ReNcell CX (cell line): ENCODE data around the gene LRP3.

GRCh38 chr19:23274296-23274453 lies 24.0 kb upstream of the ZNF724 start:
- PRO-cap, result bidirectional peak, plus-strand start at chr19:23274379, minus-strand start at chr19:23274213

DNA sequence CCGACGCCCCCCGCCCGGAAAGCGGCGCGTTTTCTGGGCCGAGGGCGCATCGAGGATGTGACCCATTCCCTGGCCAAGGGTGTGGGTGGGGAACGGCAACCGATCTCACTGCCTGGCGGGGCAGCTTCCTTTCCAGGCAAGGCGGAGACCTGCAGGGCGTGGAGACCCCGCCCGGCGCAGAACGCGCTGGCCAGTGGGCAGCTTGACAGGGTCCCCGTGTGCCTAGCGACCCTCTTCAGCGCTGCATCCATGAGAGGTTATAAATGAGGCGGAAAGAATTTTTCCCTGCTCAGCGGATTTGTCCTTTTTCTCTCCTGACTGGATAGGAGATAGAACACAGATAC lies 76.0 kb upstream of the ZNF91 start:
- PRO-cap, result no peak

- PRO-cap, result no peak
Observed at GRCh38 chr19:23763866-23764046, 952 bp downstream of the RPSA2 start.

- PRO-cap, result no peak
Observed at GRCh38 chr19:23967729-23967928, 52.9 kb downstream of the ZNF726 start.

GRCh38 chr19:24019319-24019771 lies 67.6 kb upstream of the ZNF254 start:
- PRO-cap, result no peak

- PRO-cap, result no peak
Observed at GRCh38 chr19:27772463-27773110, 1440.4 kb downstream of the UQCRFS1 start.

DNA sequence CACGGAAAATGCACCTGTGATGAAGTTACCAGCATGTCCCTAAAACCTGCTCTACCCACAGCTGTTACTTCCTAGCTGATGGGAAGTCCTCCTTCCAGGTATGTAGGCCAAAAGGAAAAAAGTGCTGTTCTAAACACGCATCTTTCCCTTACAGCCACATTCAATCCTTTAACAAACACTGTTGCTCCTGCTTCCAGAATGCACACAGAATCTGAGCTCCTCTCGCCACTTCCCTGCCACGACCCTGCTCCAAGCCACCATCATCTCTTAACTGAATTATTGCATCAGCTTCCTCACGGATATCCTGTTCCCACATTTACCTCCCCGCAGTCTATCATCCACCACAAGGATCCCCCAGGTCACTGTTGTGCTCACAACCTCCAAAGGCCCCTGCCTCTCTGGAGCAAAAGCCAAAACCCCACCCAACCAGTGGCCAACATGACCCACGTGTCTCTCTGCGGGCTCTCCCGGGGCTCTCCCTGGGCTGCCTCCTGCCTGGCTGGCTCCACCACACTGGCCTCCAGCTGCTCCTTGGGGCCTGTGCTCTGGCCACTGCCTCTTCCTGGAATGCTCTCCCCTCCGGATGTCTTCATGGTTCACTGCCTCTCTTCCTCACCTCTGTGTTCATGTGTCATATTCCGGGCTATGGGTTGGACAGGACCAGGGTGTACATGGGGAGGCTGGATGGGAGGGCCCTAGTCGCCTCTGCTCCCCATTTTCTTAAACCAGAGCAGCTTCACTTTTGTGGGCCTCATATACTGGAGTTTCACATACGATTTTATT lies 809.3 kb downstream of the UQCRFS1 start:
- PRO-cap, result no peak

DNA sequence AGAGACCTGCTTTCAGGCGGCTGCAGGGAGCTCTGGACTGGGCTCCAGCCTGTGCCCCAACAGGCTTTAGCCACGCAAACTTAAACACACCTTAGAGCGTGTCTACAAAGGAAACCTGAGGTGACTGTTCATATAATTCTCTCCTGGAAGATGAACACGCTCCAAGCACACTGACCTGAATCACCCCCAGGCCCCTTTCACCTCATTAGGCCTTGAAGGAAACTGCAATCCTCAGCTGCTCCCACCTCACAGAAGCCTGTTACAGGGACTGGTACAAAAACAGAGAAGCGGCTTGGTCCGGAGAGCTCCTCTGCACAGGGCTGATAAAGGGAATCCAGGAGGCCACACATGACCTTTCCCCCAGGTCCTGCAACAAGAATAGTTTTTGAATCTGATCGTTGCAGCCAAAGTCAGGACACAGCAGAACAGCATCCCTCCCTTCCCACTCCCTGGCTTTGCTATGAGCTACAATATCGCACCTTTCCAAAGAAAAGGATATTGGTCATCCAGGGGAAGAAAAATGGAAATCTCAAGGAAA lies 666.8 kb downstream of the UQCRFS1 start:
- PRO-cap, result no peak

DNA sequence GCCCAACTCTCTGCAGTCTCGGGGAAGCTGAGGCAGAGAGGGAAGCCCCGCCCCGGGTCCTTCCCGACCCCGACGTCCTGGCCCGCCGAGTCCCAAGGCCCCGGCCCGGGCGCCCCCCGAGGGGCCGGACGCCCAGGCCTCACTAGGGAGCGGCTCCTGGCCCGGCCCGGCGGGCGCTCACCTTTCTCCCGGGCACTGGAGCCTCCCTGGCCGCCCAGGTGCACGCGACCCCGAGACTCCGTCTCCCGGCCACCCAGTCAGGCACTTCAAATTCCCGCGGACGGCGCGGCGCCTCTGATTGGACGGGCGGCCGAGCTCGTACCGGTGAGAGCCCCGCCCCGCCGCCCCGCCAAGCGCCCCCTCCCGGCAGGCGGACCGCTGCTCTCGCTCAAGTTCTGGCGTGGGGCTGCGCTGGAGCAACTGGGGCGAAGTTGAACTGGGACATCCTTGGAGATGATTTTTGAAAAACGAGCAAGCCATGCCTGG lies 485.5 kb downstream of the UQCRFS1 start:
- PRO-cap, result no peak

DNA sequence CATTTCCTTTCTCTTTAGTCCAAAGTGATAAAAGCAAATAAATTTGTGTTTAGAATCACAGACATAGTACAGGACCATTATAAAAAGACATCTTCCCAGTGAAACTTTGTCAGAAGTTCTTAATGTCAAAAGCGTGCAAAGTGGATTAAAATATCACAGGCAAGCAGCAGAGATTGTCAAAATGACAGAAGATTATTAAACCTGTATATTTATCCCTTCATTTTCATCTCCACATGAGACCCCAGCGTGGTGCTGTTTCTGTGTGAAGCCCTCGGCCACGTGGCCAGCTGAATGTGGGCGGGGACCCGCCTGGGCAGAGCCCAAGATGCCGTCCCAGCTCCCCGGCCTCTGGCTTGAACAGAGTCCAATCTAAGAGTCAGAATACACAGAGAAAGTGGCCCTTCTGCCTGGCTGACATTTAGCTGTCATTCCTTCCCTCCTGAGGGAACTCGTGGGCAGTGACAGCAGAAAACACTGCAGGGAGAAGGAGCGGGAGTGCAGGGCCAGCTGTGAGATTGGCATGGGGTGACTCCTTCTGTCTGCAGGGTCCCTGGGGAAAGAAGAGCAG lies 34.9 kb upstream of the UQCRFS1 start:
- PRO-cap, result no peak

DNA sequence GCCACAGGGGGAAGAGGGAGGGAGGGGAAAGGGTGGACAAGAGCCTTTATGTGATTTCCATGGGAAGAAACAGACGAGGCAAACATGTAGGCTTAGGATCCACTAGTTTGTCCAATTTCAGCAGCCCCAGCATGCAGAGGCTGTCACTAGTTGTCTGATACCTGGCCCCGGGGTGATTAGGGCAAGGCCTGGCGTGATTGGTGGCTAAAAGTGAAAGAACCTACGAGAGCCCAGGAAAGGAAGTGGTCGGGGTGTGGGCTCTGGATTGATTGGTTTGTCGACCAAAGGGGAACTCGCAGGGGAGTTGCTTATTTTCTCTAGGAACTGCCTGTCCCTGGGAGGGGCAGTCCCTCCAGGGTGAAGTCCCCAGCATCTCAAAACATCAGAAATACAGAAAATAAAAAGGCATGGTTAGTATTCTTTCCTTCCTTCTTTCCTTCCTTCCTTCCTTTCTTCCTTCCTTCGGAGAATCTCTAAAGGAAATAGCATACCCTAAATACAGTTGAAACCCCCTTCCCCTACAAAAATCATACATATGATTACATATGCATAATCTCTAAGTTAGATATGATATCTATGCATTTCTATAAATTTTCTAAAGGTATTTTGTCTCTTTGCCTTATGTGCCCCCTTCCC lies 64.2 kb upstream of the UQCRFS1 start:
- PRO-cap, result no peak

GRCh38 chr19:29610480-29611112 lies 4.5 kb downstream of the POP4 start:
- PRO-cap, result no peak

GRCh38 chr19:29622334-29622925 lies 16.3 kb downstream of the POP4 start:
- PRO-cap, result no peak

- PRO-cap, result unidirectional peak, minus-strand start at chr19:29844671; unidirectional peak, minus-strand start at chr19:29844699; unidirectional peak, plus-strand start at chr19:29845222; unidirectional peak, plus-strand start at chr19:29845306
Observed at GRCh38 chr19:29844623-29845509, 33.1 kb downstream of the CCNE1 start.

- PRO-cap, result no peak
Observed at GRCh38 chr19:31502698-31502902, 153.4 kb upstream of the TSHZ3 start.

GRCh38 chr19:31583095-31583787 lies 234.0 kb upstream of the TSHZ3 start:
- PRO-cap, result no peak

DNA sequence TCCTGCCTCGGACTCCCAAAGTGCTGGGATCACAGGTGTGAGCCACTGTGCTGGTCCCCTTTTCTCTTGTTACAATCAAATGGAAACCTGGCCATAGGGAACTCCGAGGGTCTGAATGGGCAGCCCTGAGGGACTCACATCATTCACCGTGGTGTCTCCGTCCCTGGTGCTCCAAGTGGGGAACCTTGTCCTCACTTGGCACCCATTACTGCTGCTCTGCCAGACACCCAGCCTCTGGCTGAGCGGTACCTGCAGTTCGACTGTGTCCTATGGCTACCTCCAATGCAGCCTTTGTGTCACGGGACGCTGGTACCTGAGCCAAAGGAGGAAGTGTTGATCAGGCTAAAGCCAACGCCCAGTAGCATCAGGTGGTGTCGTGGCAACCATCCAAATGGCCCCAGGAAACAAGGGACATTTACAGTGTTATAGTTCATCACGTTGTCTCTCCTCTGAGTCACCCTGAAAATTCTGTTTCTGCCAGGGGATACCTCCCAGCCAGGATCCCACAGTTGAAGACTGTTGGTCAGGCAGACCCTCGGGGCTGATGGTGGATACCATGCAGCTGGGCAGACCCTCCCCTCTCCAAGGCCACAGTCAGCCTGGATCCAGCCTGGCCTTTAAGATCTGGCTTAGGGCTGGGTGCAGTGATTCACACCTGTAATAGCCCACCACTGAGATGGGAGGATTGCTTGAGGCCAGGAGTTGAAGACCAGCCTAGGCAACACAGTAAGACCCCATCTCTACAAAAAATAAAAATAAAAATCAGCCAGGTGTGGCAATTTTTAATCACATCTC lies 10.0 kb downstream of the RHPN2 start:
- PRO-cap, result no peak

DNA sequence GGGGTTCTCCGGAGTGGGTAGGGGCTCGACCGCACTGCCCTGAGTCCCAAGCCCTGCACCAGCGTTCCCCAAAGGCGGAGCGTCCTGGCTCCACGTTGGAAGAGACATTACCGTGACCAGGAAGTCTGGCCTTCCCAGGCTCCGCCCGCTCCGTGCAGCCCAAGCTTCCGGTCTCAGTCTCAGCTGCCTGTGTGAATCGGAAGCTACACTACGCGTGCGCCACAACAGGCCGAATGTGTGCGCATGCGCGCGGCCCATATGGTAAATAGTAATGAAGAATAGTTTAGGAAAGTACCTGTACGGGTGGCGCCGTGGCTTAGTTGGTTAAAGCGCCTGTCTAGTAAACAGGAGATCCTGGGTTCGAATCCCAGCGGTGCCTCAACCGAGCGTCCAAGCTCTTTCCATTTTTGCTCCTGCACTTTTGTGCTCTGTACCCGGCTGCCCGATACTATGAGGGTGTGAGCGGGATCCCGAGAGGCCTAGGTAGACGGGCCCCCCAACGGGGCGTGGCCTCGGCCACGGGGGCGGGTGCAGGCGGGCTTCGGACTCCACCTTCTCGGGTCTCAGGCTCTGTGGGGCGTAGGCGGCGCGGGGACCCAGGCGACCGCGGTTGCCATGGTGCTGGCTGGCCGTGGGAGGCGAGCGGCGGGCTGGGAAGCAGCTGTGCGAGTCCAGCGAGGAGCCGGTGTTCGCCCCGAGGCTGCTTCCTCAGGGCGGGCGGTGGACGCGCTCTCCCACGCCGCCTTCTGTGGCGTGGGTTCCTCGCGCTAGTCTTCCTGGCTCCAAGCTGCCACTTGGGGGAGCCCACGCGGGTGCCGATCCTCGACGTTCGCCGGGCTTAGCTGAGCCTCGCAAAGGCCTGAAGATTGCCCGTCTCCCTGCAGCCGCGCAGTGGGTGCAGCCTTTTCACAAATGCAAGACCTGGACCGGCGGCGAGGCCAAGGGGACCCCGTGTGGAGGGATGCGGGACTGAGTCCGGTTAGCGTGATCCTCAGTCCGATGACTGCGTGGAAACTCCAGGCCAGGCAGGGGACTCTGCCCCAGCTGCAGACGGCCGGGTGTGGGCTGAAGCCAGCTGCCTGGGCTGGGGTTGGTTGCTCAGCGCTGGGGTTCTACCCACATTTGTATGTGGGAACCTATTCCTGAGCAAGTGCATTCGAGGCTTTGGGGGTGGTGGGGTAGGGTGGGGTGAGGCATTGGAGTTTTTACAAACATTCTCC lies 17.0 kb upstream of the LRP3 start:
- PRO-cap, result bidirectional peak, plus-strand start at position 308 of the sequence, minus-strand start at position 98 of the sequence; bidirectional peak, plus-strand start at position 459 of the sequence, minus-strand start at position 446 of the sequence

DNA sequence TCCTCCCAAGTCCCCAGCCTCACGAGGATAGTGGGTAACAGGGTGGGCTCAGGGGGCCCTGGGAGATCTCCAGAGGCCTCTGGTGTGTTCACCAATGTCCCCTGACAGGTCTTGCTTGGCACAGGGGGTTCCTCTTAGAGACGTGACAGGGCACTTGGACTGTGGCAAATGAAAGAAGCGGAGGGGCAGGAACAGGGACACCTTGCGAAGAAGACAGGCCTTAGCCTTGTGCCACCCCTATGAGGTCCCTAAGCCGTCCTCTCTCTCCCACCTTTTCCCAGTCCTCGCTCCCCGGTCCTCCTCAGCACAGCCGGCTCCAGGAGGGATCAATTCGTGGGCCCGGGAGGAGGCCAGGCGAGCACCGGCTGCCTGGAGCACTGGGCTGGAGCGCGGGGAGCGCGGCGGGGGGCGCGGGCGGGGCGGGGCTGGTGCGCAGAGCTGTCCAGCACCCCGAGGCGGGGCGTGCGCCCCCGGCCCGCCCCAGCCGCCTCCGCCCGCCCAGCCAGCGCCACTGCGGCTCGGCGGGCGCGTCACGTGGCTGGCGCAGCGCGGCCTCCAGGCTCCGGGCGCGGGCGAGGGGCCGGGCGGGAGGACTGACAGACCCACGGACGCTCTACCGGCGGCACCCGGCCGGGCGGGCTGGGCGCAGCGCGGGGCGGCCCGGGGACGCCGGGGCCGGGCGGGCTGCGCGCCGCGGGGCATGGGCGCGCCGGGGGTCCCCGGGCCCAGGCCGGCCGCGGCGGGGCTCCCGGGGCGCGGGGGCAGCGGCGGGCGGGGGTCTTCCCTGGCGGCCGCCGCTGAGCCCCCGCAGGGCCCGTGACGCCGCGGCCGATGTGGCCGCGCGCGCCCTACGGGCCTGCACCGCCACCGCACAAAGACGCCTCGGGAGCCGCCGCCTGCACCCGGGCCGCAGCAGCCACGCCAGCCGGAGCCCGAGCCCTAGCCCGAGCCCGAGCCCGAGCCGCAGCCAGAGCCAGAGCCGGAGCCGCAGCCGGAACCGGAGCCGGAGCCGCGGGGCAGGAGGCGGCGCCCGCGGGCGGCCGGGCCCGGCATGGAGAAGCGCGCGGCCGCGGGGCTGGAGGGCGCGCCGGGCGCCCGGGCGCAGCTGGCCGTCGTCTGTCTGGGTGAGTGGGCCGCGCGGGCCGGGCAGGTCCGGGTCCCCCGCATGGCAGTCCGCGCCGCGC lies at the start of gene LRP3:
Gene LRP3, plus strand, starts transcription at position 596 of the 1,184 bp plus-strand sequence.
- PRO-cap, result bidirectional peak, plus-strand start at position 517 of the sequence, minus-strand start at position 319 of the sequence; bidirectional peak, plus-strand start at position 1,086 of the sequence, minus-strand start at position 867 of the sequence

- PRO-cap, result no peak
Observed at GRCh38 chr19:33273803-33274902, 28.2 kb downstream of the CEBPA start.